Epithelial cell of proximal tubule (primary cell): ENCODE measurements around a stretch of chr15.

DNA sequence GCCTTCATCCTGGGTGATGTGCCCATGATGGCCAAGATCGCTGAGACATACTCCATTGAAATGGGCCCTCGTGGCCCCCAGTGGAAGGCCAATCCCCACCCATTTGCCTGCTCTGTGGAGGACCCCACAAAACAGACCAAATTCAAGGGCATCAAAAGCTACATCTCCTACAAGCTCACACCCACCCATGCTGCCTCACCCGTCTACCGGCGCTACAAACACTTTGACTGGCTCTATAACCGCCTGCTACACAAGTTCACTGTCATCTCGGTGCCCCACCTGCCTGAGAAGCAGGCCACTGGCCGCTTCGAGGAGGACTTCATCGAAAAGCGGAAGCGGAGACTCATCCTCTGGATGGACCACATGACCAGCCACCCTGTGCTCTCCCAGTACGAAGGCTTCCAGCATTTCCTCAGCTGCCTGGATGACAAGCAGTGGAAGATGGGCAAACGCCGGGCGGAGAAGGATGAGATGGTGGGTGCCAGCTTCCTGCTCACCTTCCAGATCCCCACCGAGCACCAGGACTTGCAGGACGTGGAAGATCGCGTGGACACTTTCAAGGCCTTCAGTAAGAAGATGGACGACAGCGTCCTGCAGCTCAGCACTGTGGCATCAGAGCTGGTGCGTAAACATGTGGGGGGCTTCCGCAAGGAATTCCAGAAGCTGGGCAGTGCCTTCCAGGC is 2.1 kb downstream of the SNX33 start:
- RAMPAGE, long total RNA, result no peak
- RRBS, result no CpG with 5 or more reads among the region's 24 CpGs

DNA sequence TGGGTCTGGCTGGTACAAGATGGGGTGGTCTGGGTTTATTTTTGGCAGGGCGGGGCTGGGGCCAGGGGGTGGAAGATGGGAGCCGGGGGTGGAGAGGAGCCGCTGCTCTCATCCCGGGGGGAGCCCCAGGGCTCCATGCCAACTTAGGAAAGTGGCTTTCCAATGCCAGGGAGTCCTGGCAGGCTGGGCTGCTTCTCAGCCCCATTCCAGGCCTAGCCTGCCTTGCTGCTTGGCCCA is 8.8 kb downstream of the CSPG4 start:
- RAMPAGE, long total RNA, result no peak
- RRBS, result no CpG with 5 or more reads among the region's 4 CpGs

DNA sequence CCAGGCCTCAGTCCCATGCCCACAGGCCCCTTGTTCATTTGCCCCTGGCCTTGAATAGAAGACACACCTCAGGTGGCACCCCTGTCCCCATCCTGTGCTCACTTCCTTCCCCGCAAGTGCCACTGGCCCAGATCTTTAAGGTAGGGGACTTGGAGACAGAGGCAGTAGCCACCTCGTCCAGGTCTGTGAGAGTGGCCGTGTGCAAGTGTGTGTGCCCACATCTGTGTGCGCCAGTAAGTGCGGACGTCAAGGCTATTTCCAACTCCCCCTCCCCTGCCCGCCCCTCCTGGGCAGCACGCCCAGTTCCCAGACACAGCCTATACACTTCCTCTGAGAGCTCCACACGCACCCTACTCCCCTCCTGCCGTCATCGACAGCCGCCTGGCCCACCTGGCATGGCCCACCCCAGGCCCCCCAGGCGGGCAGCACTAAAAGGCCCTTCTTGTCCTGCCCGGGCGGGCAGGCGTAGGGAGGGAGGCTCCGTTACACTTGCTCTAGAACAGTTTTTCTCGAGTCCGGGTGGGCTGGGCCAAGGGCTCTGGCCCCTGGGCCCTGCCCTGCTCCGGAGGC is 3.2 kb downstream of the CSPG4 start:
- RAMPAGE, long total RNA, result no peak
- RRBS, result no CpG with 5 or more reads among the region's 20 CpGs

DNA sequence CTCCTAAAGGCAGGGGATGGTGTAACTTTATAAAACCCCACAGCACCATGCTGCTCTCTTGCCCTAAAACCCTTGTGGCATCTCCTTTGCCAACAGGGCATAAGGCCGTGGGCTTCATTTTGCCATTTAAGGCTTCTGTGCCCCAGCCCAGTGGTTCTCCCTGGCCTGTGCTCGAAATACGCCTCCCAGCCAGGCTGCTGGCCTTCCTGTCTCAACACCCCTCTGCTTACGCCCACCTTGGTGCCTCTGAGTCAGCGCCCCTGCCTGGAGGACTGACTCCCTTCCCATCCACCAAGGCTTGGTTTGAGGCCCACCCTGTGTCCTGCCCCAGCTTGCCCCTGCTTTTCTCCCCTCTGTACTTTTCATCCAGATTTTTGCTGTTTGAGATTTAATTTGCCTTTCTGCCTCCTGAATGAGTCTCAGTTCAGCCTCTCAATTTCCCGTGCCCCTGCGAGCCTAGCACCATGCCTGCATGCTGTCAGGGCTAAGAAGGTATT is 1.7 kb downstream of the CSPG4 start:
- RAMPAGE, long total RNA, result no peak
- RRBS, result no CpG with 5 or more reads among the region's 7 CpGs

DNA sequence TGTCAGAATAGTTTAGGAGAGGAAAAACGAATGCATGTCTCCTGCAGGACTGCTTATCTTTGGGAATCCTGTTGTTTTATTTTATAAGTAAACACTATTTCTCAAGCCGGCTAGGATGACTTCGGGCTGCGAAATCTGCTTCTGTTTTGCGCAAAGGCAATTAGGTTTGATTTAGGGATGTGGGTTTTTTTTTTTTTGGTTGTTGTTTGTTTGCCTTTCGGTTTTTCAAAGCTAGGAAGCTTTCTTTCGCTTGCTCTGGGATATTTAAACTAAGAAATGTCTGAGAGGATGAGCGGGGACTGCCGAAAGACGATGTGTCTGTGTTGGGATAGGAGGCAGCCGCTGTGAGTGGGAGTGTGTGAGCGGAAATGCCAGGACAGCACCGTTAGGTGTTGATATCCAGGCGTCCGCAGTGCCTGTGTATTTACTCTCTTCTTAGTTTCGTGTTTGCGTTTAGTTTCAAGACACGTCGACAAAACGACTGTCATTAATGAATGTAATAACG is 526 bp downstream of the ISL2 start:
- RAMPAGE, long total RNA, result no peak
- RRBS, result no CpG with 5 or more reads among the region's 21 CpGs

GRCh38 chr15:76466966-76467653 is 130.5 kb downstream of the ISL2 start:
- RAMPAGE, long total RNA, result no peak
- RRBS, result no CpG with 5 or more reads among the region's 2 CpGs

GRCh38 chr15:76774814-76775319 is 130.3 kb downstream of the SCAPER start:
- RAMPAGE, long total RNA, result no peak
- RRBS, result no CpG with 5 or more reads among the region's 5 CpGs

DNA sequence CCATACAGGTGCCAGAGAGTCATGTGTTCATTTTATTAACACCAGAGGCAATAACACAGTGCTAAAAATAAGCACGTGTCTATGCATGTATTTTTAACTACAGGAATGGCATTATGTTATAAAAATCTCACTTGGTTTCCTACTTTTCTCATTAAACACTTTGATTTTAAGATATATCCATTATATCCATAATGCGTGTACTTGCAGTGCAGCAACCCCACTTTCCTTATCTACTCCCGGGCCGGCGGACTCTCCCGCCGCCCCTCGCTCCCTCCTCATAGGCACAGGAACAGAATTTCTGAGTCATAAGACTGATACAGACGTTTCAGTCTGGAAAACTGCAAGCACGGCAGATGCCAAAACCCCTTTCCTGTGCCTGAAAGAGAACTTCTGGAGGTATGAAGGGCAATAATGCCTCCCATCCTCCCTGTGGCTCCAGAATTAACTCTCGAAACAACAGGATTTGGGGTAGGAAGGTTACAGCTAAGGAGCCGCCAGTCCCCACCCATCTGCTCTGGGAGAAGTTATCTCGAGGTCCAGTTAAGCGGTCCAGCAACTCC is 22.3 kb upstream of the PSTPIP1 start:
- RAMPAGE, long total RNA, result no peak
- RRBS, result no CpG with 5 or more reads among the region's 14 CpGs

DNA sequence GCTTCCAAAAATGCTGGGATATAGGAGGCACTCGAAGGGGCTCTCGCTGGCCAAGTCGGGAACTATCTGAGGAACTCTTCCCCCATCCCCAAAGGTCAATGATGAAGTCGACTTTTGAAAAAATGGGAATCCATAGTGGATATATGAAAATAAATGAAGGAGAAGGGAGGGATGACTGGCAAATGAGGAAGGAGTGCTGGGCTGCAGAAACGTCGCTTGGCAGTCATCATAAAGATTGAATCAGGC is 28.5 kb downstream of the TSPAN3 start:
- RAMPAGE, long total RNA, result no peak
- RRBS, result no CpG with 5 or more reads among the region's 6 CpGs

GRCh38 chr15:77046177-77047055 is 24.5 kb downstream of the TSPAN3 start:
- RAMPAGE, long total RNA, result no peak
- RRBS, result no CpG with 5 or more reads among the region's 11 CpGs

DNA sequence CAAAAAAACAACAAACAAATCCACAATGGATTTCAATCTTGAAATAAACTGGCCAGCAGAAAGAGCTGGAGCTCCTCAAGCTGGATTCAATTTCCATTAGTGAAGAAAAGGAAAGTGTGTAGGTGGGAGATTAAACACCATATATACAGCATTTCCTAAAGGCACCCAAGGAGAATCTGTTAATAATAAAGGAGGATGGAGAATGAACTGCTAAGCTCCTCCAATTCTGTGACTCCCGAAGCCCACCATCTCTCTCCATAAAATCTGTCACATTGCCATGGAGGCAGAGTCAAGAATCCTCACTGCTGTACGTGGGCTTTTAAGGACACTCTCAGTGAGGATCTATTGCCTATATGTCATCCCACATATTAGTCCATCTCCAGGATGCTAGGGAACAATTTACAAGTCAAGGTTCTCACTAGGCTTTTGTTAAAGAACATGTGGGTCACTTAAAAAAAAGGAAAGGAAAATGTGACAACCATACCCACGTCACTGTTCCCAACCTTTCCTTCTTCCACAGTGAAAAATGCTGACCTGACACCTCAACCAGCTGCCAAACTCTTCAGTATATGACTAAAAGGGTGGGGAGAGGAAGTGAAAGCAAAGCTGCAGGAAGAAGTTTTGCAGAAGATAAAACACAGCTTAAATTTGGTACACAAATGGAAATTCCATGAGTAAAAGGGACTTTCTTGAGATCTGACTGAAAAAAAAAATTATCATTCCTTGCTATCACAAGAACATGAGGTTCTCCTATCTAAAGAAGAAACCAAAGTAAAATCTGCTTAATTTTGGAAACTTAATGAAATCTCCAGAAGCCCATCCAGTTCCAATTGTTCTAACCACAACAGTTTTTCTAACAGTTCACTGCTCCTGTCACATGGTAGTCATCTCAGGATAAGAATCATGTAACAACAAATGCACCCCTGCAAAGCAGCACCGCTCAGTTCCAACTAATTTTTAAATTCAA is 116.8 kb upstream of the TSPAN3 start:
- RAMPAGE, long total RNA, result no peak
- RRBS, result no CpG with 5 or more reads among the region's 4 CpGs

- RAMPAGE, long total RNA, result no peak
- RRBS, result no CpG with 5 or more reads among the region's 1 CpG
Measured at GRCh38 chr15:77233380-77233819, 162.5 kb upstream of the TSPAN3 start.

GRCh38 chr15:77354124-77354712 is 65.7 kb downstream of the PEAK1 start:
- RAMPAGE, long total RNA, result no peak

- RAMPAGE, long total RNA, result no peak
- RRBS, result no CpG with 5 or more reads among the region's 3 CpGs
Measured at GRCh38 chr15:77358349-77358835, 61.5 kb downstream of the PEAK1 start.

GRCh38 chr15:77418625-77419059 is 1.3 kb downstream of the PEAK1 start:
- RAMPAGE, long total RNA, result no peak
- RRBS, result no CpG with 5 or more reads among the region's 8 CpGs

- RAMPAGE, long total RNA, result no peak
- RRBS, result no CpG with 5 or more reads among the region's 12 CpGs
Measured at GRCh38 chr15:77510118-77511213, 89.8 kb downstream of the HMG20A start.

DNA sequence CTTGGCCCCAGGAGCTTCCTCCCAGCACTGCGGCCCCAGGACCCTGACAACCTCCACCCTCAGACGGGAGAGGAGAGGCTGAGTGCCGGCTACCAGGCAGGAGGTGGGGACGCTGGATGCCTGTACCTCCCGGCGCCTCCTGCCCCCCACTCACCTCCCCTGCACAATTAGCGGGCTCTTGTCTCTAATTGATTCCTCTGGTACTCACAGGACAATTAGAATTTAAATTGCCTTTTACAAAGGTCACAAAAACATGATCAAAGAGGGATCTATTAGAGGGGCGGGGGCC is 84.4 kb downstream of the LINGO1 start:
- RAMPAGE, long total RNA, result no peak
- RRBS, result no CpG with 5 or more reads among the region's 8 CpGs

DNA sequence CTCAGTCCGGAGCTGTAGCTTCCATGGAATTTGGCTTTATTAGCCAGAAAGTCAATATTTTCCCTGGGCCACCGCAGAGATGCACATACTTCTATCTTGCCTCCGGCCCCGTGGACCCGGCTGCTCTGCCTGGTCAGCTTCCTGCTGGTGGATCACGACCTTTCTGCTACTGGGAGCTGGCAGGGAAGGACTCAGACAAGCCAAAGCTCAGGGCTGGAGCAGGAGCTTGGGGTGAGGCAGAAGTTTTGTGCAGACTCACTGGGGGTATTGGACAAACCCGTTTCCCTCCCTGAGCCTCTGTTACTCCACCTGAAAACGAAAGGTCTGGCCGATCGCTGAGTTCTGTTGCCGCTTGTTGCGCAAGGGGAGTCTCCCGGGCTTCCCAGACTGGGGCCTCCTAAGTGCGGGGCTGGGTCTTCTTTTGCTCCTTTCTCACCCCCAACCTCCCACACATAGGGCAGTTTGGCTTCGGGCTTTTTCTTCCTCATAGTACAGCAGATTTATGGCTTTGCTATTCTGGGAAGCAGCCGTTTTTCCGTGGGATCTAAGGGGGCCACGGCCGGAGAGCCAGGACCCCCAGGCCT is 63.4 kb downstream of the LINGO1 start:
- RAMPAGE, long total RNA, result no peak
- RRBS, result 17% methylated on average over 3 of the region's 19 CpGs

- RAMPAGE, long total RNA, result no peak
- RRBS, result 76% methylated on average over 2 of the region's 15 CpGs
Measured at GRCh38 chr15:77582014-77582619, 50.6 kb downstream of the LINGO1 start.

- RAMPAGE, long total RNA, result no peak
- RRBS, result 77% methylated on average over 3 of the region's 18 CpGs
Measured at GRCh38 chr15:77606978-77607874, 25.5 kb downstream of the LINGO1 start.